Fibroblast of the aortic adventitia (primary cell): ENCODE measurements around the gene EFNB2.

- CAGE, long polyA plus RNA = no peak
Measured at GRCh38 chr13:99987602-99988343, 6.2 kb downstream of the ZIC2 start.

GRCh38 chr13:100389565-100389979, 199.0 kb downstream of the GGACT start:
- CAGE, long polyA plus RNA = no peak

DNA sequence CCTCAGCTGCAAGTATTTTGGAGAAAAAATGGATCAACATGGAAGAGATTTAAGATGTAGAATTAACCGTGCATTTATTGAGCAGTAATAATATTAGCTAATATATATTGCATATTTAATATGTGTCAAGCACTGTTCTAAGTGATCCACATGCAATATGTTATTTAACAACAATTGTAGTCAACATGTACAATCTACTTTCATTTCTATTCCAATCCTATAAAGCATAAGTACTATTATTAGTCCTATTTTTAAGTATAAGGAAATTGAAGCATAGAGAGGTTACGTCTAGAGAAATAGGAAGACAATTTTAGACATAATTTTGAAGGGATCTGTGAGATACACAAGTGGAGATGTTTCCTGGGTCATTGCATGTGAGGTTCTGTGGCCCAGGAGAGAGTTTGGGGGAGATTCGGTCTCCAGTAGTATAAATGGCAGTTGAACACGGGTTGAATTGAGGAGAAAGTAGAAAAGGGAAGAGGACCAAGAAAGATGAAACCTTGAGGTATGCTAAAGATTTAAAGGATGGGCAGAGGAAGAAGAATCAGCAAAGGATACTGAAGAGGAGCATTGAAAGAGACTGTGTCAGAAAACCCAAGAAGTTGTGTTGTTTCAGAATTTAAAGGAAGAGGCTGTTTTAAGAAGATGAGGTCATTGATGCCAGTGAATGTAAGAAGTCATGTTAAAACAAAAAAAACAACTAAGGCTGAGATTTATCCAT, 198.4 kb downstream of the GGACT start:
- CAGE, long polyA plus RNA = no peak

GRCh38 chr13:100529726-100530341, 58.8 kb downstream of the GGACT start:
- CAGE, long polyA plus RNA = no peak

DNA sequence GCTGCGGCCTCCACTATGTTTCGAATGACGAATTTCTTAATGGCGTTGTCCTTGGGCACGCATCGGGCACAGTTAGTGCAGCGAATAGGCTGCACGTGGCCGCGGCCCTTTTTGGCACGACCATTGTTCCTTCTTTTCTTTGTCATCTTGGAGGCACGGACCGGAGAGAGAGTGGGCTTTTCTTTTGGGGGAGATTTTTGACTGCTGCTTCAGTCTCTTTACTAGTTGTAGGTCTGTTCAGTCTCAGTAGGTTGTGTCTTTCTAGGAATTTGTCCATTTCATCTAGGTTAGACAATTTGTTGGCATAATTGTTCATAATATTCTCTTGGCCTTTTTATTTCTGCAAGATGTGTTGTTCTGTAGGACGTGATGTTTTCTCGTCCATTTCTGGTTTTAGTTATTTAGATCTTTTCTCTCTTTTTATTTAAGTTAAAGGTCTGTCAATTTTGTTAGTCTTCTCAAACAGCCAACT, 48.5 kb downstream of the GGACT start:
- CAGE, long polyA plus RNA = no peak

DNA sequence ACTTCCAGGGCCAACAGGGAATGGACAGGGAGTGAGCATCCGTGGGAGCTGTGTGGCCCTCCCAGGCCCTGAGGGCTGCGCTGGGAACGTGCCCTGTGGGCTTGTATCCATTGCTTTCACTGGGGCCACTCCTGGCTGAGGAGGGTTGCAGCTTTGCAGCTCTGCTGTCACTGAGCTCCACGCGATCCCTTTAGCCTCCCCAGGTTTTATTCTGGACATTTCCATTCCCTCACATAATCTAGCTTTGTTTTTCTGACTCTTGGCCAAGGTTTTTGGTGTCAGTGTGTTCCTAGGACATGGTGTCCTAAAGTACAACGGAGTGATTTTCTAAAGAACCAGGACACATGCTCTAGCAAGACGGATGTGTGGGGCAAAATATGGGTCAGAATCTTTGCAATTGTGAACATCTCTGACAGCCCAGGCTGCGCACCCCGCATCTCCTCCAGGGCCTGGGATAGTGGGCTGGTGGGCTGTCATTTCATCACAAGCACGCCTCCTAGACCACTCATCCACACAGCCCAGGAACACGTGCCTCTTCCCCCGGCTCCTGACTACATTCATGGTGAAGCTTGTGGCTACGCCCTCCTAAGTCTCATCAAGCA, 28.0 kb downstream of the GGACT start:
- CAGE, long polyA plus RNA = no peak

DNA sequence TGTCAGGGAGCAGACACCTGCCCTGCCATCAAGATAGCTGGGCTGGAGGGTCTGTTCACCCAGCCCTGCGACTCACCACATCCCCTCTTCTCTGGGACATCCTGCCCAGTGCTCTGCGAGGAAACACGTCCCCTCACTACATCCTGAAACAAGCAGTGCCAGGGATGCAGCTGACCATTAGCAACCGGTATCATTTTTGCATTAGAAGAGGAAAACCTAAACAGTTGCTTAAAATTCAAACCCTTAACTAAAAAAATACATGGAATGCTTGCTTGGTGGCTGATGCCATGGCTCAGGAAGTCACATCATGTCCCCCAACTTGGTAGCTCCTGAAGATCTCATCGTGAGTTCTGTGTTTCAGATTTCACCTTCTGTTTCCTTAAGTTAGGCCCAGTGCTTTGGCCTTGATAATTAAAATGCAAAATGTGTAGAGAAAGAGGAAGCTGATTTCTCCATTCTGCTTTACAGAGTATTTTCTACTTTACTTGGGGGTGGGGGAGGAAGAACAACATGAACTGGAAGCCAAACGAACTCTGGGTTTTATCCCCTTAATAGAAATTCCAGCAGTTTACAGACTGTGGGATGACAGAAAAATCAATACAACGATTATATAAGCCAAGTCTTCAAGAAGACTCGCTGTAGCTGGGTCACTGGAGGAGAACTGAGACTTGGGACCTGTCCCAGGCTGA, 21.7 kb upstream of the GGACT start:
- CAGE, long polyA plus RNA = no peak

DNA sequence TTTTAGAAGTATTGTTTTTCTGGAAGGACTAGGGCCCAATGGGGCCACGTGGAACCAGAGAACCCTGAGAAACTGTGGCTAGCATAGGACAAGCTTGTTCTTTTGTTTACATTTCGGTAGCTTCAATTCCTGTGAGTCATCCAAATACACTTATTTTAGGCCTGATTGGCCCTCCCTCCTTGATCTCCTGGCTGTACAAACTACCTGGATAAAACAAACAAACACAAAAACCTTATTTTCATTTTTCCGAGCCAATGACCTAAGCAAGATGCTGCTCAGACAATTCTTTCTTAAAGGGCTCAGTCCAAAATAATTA, 124.0 kb downstream of the ITGBL1 start:
- CAGE, long polyA plus RNA = no peak

- CAGE, long polyA plus RNA = no peak
Measured at GRCh38 chr13:102112197-102112526, 195.4 kb upstream of the FGF14 start.

DNA sequence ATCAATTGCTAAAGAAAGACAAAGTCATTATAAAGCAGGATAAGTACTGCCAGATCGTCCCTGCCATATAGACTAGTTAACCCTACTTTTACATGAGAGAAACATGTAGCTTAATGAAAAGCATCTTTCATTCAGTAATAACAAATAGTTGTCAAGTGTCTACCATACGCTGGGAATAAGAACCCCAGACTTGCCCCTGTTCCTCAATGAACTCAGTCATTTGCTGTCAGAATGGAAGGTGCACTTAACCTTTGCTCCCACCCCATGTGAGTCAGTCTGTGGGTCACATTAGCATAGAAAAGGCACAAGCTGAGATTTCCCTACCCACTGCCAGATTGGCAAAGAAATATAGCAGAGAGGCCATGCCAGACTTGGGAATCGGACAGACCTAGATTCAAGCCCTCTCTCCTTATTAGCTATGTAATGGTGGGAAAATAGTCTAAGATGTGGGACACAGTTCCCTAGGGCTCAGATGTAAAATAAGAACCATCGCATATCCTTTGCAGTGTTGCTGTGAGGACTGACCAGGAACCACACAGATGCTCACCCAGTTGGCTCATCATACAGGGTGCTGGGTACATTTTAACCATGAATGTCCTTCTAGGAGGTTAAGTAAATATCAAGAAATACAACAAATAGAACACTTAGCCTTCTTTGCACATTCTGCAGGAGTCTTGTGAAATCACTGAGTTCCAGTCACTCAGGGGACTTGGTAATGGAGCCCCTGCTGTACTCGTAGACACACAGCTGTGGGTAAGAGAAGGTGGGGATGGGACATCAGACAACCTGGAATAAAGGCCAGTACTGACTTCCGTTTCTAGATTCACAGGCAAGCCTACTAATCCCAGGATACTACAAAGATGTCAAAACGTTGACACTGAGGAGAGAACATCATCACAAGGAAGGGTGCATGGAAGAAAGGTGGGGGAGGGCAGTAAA, 266.9 kb upstream of the FGF14 start:
- CAGE, long polyA plus RNA = no peak

DNA sequence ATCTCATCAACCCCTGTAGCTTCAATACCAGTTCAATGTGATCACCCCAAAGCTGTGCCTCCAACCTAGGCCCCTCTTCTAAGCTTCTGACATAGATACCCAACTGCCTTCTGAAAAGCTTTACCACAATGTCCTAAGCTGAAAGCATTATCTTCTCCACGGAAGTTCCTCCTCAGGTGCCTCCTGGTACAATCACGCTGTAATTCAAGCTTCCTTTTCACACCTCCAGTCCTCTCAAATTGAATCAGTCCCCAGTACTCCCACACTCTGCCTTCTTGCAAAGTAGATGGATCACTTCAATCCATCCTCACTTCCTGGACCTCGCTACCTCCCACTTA, 243.5 kb upstream of the TPP2 start:
- CAGE, long polyA plus RNA = no peak

GRCh38 chr13:102680224-102680873, 14.5 kb downstream of the METTL21C start:
- CAGE, long polyA plus RNA = no peak

GRCh38 chr13:102900104-102900546, 54.3 kb downstream of the ERCC5 start:
- CAGE, long polyA plus RNA = no peak

- CAGE, long polyA plus RNA = no peak
Measured at GRCh38 chr13:106146609-106146889, 388.9 kb downstream of the EFNB2 start.

DNA sequence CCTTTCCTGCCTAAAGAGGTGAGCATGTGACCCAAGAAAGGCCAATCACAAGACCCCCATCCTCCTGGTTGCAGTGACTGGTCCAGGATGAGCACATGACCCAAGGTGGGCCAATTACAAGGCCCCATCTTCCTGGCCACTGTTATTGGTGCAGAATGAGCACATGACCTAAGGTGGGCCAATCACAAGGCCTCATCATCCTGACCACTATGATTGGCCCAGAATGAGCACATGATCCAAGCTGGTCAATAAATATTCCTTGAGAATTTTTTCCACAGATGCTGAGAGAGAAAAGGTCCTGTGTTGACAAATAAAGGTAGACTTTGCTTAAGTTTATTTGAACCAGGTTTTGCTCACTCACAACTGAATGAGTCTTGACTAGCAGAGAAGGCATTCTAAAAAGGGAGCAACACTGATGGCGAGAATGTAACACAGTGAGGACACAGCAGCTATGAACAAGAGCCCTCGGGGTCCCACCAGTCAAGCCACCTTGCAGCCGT, 350.6 kb downstream of the EFNB2 start:
- CAGE, long polyA plus RNA = no peak

GRCh38 chr13:106534297-106534863, 1.1 kb downstream of the EFNB2 start:
- CAGE, long polyA plus RNA = no peak

DNA sequence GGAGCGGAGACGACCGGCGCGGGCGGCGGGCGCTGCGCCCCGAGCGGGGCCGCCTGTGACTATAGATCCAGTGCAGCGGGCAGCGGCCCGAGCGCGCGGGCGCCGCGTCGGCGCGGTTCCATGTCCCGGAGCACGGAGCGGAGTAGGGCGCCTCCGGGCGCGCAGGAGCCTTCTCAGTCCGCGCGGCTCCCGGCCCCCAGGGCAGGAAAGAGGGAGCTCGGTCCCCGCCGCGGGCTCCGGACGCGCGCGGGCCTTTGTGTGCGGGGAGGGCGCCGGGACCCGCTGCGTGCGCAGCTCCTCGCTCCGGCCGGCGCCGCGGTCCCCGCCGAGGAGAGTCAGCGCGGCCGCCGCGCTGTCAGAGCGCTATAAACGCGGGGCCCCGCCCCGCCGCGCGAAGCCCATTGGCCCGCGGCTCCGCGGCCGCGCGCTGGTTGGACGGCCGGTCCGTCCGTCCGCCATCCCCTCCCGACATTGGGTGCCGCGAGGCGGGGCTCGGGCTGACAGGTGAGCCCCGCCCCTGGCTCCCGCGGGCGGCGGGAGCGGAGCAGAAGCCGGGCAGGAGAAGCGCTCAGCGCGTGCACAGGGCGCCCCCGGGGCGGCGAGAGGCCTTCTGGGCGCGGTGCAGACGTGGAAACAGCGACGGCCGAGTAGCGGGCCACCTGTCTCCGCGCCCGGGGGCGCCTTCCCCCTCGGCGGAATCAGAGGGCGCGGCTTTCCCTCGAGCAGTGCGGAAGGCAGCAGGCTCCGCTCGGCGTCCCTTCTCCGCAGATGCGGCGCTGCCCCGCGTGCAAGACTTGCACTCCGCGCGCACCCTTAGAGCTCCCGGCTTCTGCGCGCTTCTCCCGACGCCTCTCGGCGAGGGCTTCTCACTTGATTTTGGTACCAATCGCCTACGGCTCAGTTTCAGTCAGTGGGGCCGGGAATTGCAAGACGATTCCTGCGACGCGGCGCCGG, at the start of gene EFNB2:
Gene EFNB2, minus strand, starts transcription at position 340 of the 954 bp plus-strand sequence.
- CAGE, long polyA plus RNA = no peak

DNA sequence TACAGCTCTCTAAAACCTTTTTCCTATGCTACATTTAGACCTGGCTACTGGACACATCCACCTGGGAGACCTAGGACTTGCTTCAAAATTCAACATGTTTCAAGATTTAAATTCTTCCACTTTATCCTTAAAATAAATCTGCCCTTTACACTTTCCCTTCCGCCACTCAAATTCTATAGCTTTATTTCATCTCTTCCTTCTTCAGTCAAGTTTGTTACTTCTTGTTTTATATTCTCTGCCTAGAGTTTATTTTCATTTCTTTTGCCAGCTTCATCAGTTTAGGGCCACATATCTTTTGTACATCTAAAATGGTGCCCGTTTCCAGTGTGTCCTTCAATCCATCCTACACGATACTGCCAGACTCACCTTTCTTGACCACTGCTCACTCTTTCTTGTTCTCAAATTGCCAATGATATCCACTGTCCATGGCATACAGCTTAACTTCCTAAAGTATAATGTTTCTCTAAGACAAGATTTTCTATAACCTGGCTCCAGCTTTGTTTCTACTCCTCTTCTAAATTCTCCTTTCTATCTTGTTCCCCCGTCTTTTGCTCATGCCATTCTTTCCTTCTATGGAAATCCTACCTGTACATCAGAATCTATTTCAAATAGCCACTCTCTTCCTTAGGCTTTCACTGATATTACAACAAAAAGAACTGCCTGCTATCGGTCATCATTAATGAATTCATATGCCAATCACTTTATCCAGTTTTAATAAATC, 10.6 kb upstream of the EFNB2 start:
- CAGE, long polyA plus RNA = no peak

- CAGE, long polyA plus RNA = no peak
Measured at GRCh38 chr13:106709465-106709904, 141.5 kb upstream of the ARGLU1 start.

GRCh38 chr13:106916841-106917156, 348.9 kb upstream of the ARGLU1 start:
- CAGE, long polyA plus RNA = no peak